ENCODE data around the genes HOMER3, SLC25A42, LPAR2, ZNF506 and ZNF93.

- PRO-cap = bidirectional peak, plus-strand start at chr19:18594460, minus-strand start at chr19:18594353
CAGE:
- cytosol, long polyA plus RNA = no peak
- long polyA plus RNA = no peak
- nucleus, long polyA plus RNA = no peak
Measured at GRCh38 chr19:18594277-18594873, 5.8 kb downstream of the REX1BD start.

- PRO-cap = no peak
CAGE:
- cytosol, long polyA plus RNA = no peak
- long polyA plus RNA = no peak
- nucleus, long polyA plus RNA = no peak
Measured at GRCh38 chr19:18765073-18765618, 26.0 kb downstream of the COMP start.

DNA sequence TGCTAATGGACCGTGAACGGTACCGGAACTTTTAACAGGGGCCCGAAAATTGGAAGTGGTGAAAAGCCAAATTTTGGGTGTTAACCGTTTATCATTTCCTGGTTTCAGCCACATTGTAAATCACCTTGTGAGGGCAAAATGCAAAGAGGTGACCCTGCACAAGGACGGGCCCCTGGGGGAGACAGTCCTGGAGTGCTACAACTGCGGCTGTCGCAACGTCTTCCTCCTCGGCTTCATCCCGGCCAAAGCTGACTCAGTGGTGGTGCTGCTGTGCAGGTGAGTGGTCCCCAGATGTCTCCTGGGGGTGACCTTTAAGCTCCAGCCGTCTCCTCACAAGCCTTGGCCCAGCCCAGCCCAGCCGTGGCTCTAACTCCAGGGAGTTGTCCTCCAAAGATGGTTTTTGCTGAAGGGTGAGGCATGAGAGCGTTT is 18.2 kb downstream of the UPF1 start:
- PRO-cap = no peak
CAGE:
- cytosol, long polyA plus RNA = no peak
- long polyA plus RNA = no peak
- nucleus, long polyA plus RNA = no peak

- PRO-cap = no peak
CAGE:
- cytosol, long polyA plus RNA = no peak
- long polyA plus RNA = no peak
- nucleus, long polyA plus RNA = no peak
Measured at GRCh38 chr19:18913579-18913778, 5.7 kb downstream of the COPE start.

DNA sequence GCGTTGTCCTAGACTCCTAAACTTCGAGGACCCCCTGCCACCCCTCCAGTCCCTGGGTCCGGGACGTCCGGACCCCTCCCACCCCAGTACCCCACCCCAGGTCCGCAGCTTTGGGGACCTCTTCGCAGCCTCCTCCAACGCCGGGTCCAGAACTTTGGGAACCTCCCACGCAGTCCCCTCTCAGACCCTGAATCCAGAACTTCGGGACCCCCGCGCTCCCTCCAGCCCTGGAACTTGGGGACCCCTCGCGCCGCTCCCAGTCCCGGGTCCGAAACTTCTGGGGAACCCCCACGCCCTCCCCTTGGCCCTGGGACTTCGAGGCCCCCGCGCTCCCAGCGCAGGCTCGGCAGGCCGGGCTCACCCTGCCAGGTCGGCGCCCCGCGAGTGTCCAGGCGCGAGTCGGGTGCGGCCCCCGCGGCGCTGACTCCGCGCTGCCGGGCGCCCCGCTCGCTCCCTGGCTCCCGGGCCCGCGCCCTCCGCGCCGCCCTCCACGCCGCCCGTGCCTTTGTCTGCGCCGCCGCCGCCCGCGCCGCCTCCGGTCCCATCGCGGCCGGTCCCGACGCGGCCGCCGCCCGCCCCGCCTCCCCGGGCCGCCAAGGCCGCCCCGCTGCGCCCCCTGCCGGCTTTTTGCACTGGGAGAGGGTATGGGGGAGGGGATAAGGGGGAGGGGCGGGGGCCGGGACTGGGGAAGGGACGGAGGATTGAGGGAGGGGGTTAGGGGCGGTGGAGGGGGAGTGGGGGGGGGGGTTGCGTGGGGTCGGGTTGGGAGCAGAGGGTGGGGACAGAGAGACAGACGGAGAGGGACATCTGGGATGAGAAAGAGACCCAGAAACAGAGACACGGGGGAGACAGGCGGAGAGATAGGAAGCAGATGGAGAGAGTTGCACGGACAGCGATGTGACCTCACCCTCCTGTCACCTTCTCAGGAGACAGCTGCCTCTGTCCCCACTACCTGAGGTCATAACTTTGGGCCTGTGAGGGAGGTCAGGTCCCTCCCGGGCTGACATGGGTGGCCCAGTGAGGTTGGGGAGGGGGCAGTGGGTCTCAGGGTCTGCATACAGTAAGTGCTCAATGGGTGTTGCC is at the start of gene HOMER3:
Gene HOMER3, minus strand, starts transcription at position 528 of the 1,083 bp plus-strand sequence.
- PRO-cap = unidirectional peak, minus-strand start at position 584 of the sequence
CAGE:
- cytosol, long polyA plus RNA = no peak
- long polyA plus RNA = no peak
- nucleus, long polyA plus RNA = no peak

GRCh38 chr19:19026627-19027035 is 6.7 kb downstream of the SUGP2 start:
- PRO-cap = no peak
CAGE:
- cytosol, long polyA plus RNA = no peak
- long polyA plus RNA = no peak
- nucleus, long polyA plus RNA = no peak

- PRO-cap = no peak
CAGE:
- cytosol, long polyA plus RNA = no peak
- long polyA plus RNA = no peak
- nucleus, long polyA plus RNA = no peak
Measured at GRCh38 chr19:19061198-19061961, 2.4 kb upstream of the SLC25A42 start.

- PRO-cap = unidirectional peak, minus-strand start at chr19:19063513
CAGE:
- cytosol, long polyA plus RNA = no peak
- long polyA plus RNA = no peak
- nucleus, long polyA plus RNA = no peak
Measured at GRCh38 chr19:19063315-19064490, at the start of gene SLC25A42. Gene SLC25A42 (plus strand): TSS chr19:19063994.

DNA sequence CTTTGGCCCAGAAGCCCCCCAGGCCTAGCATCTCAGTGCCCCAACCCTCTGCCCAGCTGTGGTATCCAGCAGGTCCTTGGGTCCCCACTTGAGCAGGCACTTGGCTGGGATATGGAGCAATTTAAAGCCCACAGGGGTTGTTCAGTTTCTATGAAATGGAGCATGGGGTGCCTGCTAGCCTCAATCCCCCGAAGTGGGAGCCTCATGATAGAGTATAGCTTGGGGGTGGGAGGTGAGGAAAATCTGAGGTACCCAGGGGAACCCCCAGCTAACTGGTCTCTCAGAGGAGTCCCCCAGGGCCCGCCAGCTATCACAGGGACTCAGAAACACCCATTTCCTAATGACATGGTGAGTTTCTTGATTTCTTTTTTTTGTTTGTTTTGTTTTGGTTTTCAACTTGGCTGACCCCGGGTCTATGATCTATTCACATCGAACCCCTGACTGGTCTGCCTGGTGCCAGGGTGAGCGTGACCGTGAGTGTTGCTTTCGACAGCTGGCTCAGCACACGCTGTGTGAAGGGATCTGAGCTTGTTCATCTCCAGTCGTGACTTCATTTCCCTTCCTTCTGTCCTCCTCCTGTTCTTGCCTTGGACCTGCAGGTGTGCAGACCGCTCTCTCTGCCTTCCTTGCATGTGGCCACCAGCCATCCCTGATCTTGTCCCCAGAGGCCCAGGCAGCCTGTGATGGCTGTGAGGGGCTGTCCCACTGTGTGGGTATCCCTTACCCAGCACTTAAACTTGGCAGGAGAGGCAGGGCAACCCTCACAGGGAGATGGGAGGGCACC is 26.4 kb downstream of the TMEM161A start:
- PRO-cap = no peak
CAGE:
- cytosol, long polyA plus RNA = no peak
- long polyA plus RNA = no peak
- nucleus, long polyA plus RNA = no peak

DNA sequence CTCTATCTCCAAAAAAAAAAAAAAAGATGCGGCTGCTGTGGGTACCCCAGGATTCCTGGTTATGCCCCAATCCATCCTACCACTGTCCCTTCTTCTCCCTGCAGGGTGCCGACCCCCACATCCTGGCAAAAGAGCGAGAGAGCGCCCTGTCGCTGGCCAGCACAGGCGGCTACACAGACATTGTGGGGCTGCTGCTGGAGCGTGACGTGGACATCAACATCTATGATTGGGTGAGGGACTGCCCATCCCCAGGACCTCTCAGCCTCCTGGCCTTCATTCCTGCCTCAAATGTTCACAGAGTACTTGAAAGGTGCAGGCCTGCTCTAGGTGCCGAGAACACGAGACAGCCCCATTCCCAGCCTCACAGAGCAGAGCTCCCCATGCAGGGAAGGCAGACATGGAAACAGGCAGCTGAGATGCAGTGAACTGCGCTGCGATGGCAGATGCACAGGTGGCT is 5.2 kb downstream of the NR2C2AP start:
- PRO-cap = no peak
CAGE:
- cytosol, long polyA plus RNA = no peak
- long polyA plus RNA = no peak
- nucleus, long polyA plus RNA = no peak

GRCh38 chr19:19366626-19367372 is 38.7 kb upstream of the GATAD2A start:
- PRO-cap = no peak
CAGE:
- cytosol, long polyA plus RNA = no peak
- long polyA plus RNA = no peak
- nucleus, long polyA plus RNA = no peak

DNA sequence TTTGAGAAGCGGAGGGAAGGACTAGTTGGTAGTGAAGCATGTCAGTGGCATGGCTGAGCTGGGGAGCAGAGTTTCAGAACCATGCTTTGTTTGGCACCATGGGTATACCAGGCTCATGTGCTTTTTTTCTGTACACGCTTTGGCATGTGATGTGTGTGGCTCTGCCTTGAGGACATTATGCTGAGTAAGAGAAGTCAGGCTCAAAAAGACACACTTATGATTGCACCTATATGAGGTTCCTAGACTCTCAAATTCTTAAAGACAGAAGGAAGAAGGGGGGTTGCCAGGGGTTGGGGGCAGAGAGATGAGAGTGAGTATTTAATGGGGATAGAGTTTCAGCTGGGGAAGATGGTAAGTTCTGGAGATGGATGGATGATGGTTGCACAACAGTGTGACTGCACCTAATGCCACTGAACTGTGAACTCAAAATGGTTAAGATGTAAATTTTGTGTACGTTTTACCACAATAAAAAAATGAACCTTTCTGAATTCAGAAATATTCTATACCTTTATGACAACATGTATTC is 21.4 kb downstream of the GATAD2A start:
- PRO-cap = no peak
CAGE:
- cytosol, long polyA plus RNA = no peak
- long polyA plus RNA = no peak
- nucleus, long polyA plus RNA = no peak

DNA sequence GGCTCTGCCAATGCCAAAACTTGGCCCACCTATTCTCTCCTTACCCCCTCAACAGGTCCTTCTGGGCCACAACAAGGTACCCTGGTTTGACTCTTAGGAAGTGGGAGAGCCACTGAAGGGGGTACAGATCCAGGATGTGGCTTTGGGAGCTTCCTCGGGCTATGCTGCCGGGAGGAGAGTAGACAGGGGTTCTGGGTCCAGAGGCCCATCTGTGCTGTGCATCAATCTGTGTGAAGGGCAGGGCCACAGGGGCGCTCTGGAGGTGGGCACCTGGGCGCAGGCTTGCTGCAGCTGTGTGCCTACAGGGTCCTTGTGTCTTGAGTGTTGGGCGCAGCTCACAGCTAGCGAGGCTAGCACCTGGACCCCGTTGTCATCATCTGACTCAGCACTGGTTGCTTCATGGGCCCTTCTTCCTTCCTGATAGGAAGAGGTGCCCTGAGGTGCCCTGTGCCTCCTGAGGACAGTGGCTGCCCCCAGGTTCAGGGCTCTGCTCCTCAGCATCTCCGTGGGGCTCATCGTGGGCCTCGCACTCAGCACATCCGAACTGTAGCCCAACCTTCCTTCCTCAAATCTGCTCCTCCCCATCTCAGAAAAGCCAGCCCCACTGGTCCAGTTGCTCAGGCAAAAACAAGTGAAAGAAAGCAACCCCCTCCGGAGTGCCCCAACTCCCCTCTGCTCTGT is 54.7 kb downstream of the GATAD2A start:
- PRO-cap = no peak
CAGE:
- cytosol, long polyA plus RNA = no peak
- long polyA plus RNA = no peak
- nucleus, long polyA plus RNA = no peak

- PRO-cap = no peak
CAGE:
- cytosol, long polyA plus RNA = no peak
- long polyA plus RNA = no peak
- nucleus, long polyA plus RNA = no peak
Measured at GRCh38 chr19:19510353-19511203, 4.8 kb downstream of the TSSK6 start.

DNA sequence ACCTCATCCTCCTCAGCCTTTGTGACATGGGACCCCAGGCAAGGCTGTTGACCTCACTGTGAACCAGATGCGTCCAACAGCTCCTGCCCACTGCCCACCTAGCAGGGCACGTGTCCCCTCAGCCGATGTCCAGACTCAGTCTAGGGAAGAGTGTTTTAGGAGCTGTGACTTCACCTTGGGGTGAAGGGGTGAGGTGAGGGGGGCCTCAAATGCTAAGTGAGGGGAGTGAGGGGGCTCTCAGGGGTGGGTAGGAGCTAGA is 778 bp downstream of the YJEFN3 start:
- PRO-cap = no peak
CAGE:
- cytosol, long polyA plus RNA = no peak
- long polyA plus RNA = no peak
- nucleus, long polyA plus RNA = no peak

DNA sequence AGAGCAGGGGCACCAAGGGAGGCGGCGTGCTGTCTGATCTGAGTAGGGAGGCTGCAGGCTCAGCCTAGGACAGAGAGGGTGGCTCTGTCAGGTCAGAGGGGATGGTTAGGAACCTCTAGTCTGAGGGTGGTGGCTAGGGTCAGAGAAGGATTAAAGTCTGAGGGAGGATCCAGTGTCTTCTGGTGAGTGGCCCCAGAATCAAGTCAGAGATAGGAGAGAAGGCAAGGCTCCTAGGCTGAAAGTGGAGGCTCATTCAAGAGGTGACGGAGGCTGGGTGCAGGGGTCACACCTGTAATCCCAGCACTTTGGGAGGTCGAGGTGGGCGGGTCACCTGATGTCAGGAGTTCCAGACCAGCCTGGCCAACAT is 1.9 kb upstream of the CILP2 start:
- PRO-cap = no peak
CAGE:
- cytosol, long polyA plus RNA = no peak
- long polyA plus RNA = no peak
- nucleus, long polyA plus RNA = no peak

DNA sequence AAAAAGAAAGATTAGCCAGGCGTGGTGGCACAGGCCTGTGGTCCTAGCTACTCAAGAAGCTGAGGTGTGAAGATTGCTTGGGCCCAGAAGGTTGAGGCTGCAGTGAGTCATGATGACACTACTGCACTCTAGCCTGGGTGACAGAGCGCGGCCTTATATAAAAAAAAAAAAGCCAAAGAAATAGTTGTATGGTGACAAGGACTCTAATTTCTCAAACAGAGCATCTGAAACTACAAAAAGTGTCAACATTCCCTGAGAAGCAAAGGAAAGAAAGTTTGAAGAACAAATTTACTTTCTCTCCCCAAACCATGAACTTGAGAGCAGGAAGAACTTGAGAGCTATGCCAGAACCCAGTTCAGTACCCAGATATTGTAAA is 3.3 kb downstream of the PBX4 start:
- PRO-cap = no peak
CAGE:
- cytosol, long polyA plus RNA = no peak
- long polyA plus RNA = no peak
- nucleus, long polyA plus RNA = no peak

DNA sequence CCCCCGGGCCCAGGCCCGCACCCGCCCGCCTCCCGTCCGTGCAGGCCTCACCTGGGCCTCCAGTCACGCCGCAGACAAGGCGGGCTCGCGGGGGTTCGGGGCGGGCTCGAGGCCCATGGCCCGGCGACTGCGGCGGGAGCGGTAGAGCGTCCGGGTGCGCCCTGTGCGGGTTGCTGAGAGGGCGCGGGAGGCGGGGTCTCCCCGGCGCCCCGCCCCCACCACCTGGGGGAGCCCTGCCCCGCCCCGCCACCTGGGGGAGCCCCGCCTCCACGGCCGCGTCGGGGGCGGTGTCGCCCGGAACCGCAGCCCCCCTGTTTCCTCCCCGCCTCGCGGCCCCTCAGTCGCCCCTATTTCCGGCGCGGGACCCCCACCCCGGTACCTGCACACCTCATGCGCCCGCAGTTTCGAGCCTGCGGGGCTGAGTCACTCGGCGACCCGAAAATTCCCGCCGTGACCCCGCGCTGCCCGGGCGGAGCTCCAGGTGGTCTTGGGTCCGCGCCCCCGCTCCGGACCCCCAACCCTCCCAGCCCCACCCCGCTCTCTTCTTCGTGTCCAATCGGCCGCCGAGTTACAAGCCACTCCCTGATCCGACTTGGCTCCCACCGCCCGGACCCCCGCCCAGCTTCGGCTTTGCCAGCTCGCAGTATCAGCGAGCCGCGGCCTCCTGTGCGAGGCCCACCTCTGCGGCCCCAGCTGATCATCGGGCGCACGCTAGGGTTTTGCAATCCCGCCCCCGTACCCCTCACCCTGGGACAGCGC is at the start of gene LPAR2:
Gene LPAR2, minus strand, starts transcription at position 180 of the 759 bp plus-strand sequence.
- PRO-cap = bidirectional peak, plus-strand start at position 62 of the sequence, minus-strand start at position 55 of the sequence
CAGE:
- cytosol, long polyA plus RNA = no peak
- long polyA plus RNA = no peak
- nucleus, long polyA plus RNA = no peak

GRCh38 chr19:19821314-19822100 is at the start of gene ZNF506:
Gene ZNF506 (minus strand): TSS chr19:19821750.
- PRO-cap = no peak
CAGE:
- cytosol, long polyA plus RNA = no peak
- long polyA plus RNA = no peak
- nucleus, long polyA plus RNA = no peak

- PRO-cap = no peak
CAGE:
- cytosol, long polyA plus RNA = no peak
- long polyA plus RNA = no peak
- nucleus, long polyA plus RNA = no peak
Measured at GRCh38 chr19:19900684-19901438, at the start of gene ZNF93. Gene ZNF93 (plus strand): TSS chr19:19900946.